Heart right ventricle (tissue), 2 donors: ENCODE measurements around the gene AGA.

DNA sequence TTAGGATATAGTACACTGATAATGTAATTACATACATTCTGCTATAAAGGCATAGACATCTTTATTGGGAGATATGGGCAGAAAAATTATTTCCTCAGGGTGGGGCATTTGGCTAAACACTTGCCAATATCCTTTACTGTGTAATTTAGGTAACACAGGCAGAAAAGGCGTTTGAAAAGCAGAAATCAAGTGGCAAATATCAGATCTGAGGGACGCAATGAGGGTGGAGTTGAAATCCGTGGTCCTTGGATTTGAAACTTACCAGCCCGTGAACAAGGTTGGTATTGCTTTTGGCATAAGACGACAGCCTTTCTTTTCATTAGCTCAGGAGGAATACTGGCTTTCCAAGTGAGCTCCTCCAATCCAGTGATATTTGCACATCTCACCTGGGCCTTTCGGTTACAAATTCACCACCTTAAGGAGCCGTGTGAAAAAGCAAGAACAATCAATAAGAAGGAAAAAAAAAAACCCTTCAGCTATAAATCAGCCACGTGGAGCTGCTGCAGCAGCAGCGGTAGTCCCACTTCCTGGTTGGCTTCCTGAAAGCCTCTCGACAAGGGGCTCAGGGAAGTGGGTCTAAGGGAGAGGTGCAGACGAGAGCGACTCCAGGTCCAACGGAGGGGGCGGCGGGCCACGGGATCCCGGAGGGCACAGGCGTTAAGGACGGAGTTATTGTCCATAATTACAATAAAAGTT is 763 bp upstream of the GALNT7 start:
- PRO-cap, 2 experiments, result no peak in any of the 2 experiments

DNA sequence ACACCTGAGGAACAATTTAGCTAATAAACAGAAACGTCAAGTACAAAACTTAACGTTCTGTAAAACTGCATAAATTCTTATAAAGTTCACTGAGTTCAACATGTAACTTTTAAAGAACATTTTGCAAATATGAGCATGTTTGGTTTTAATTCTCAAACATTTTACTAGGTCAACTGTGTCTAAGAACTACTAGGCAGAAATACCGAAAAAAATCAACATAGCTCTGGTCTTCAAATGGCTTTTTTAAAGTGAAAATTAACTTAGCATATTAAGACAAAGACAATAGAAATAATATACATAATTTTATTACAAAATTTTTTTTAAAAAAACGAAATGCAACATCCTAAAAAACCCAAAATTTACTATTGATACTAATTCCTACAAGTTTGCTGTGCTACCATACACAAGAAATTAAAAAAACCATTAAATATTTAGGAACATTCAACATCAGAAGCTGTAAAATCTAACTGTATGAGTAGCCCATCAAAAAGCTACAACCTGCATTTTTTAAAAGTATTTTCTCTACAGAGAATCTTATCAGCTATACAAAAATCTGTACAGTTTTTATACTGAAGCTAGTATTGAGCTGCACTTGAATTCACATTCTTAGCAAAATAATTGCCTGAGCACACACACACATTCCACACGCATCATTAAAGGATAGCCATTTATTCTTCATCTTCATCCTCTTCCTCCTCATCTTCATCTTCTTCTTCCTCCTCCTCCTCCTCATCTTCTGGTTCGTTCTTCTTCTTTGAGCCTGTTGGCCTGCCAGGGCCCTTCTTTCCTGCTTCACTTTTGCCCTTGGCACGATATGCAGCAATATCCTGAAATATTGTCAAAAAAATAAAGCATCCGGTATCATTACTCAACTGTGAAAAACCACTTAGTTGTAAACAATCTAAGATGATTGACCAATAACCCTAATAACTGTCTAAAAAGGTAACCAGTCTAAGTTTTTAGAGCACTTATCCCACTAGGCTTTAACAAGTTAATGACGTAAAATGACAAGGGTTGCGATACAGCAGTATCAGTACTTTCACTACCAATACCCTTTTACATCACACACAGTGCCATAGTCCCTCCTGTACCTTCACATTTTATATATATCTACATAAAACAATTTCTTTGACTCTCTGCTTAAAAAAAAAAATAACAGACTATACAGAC is 2.4 kb downstream of the HMGB2 start:
- PRO-cap, 2 experiments, result no peak in any of the 2 experiments

DNA sequence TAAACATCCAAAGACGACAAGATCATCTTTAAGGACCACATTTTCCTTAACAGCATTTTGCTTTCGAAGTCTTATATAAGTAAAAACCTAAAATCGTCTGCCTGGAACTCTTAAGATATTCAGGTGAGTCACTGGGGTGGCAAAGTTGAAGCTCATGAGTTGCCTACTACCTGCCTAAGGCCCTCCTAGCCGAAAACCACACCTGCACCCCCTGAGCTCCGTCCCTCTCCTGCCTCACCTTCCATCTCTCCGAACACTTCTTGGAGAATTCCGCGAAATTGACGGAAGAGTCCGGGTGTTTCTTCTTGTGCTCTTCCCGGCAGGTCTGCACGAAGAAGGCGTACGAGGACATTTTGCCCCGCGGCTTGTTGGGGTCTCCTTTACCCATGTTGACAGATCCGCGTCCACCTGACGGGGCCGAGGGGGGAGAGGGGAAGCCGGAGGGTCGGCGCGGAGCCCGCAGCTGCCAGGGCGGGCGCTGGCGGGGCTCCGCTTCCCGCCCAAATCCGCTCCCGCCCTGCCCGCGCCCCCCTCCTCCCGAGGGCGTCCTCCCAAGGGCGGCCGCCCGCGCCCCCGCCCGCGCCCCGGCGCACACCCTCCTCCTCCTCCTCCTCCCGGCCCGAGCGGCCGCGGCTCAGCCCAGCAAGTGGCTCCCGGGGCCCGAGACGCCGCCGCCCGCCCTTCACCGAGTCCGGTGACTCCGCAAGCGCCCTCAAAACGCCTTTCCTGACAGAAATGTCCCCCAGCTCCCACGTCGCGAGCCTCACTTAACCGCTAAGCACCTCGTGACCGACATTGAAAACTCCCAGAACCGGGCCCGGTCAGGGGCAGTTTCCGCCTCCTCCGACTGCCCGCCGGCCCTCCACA is 663 bp downstream of the HMGB2 start:
- PRO-cap, 2 experiments, result peak in 2 of 2 experiments; most common plus-strand start position 609 of the sequence (in 1); most common minus-strand start position 507 of the sequence (in 2)

DNA sequence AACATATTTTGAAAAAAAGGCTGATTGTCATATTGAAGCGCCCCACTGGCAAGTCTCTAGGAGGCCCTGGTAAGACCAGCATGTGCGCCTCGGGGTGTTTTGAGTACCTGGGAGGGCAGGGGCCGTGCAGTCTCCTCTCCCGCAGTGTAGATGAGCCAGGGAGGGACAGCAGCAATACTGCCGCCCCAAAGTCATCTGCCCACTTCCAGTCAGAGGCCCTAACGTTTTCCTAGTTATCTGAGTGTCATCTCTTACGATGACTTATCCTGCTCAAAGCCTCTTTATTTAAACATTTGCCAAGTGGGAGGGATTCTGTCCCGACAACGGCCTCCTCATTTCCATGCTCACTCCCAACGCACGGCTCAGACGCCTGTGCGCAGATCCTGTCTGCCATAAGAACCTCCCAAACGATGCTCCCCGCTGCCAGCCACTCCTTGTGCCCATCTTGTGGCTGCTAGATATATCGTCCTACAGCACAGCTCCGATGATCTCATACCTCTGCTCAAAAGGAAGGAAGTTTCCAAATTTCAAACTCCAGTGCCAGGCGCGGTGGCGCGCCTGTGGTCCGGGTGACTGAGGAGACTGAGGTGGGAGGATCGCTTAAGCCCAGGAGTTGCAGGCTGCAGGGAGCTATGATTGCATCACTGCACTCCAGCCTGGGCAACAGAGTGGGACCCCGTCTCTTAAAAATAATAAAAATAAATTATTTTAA is 17.2 kb upstream of the SCRG1 start:
- PRO-cap, 2 experiments, result no peak in any of the 2 experiments

DNA sequence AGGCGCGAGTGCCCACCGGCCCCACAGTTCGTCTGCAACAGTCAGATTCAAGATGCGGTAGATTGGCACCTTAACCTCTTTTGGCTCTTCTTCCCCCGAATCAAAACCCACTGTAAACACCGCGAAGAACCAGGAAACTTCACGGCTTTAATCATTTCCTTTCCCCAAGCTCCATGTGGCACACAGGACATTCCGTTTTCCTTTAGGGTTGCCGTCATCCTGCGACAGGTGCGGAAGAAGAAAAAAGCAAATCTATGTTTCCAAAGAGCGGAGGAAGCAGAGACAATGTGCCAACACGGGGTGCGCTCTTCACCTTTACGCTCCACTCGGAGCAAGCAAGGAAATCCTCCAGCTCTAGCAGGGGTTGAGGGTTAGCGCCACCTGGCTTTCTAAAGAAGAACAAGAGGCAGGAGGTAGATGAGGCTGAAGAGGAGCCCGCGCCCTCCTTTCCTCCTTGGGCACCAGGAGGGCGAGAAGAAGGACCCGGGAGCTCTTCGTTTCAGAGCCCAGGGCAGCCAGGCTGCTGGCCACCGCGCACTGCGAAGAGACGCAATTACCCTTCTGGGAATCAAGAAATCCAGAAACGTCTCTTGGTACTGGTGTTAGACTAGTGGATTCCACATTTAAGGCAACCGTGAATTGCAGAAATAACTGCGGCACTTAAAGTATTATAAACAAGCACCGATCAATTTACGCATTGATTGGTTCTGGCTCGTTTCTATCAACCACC is 35.7 kb downstream of the HAND2 start:
- PRO-cap, 2 experiments, result peak in 1 of 2 experiments; most common minus-strand start position 328 of the sequence (in 1)

DNA sequence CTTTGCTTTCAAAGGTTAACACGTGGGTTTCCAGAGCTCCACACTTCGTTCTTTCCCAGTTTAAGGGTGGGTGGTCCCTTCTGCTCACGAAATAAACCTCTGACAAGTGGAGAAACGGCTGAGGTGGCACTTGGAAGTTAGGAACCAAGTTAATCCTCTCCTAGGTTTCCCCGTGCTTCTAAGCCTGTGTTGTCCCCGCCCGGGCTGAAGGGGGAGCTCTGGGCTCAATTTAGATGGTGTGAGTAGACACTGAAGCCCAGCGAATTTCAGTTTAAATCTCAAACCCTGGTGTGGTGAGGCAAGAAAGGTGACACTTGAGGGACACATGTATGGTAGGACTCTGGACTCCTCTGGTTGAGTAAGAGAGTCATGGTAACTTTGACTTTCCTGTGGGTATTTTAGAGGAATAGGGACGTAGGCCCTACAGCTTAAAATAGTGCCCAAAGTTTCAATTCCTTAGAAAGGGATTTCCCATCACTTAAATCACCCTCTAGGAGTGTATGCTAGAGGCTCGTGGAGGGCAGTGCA is 24.1 kb downstream of the HAND2 start:
- PRO-cap, 2 experiments, result no peak in any of the 2 experiments

DNA sequence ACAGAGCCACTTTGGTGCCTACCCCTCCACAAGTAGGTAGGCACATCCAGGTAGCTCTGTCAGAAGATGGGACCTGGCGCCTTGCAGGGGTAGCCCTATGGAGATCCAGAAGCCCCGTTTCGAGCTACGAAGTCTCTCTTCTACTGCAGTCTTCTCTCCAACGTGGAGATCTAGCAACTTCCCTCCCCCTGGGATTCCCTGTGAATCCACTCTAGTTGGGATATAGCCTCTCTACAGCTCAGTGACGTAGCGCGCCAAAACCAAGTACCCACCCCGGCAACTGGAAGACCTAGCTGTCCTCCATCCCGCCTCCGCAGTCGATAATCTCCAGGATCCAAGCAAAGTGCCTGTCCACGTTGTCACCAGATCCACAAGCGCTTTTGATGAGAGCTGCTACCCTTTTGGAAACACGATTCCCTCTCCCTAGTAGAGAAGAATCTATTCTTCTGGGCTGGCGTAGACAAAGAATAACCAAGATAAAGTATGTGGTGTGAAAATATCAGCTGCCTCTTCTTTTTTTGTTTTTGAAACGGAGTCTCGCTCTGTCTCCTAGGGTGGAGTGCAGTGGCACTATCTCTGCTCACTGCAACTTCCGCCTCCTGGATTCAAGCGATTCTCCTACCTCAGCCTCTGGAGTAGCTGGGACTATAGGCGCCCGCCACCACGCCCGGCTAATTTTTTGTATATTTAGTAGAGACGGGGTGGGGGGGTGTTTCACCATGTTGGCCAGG is 19.4 kb downstream of the HAND2 start:
- PRO-cap, 2 experiments, result no peak in any of the 2 experiments

DNA sequence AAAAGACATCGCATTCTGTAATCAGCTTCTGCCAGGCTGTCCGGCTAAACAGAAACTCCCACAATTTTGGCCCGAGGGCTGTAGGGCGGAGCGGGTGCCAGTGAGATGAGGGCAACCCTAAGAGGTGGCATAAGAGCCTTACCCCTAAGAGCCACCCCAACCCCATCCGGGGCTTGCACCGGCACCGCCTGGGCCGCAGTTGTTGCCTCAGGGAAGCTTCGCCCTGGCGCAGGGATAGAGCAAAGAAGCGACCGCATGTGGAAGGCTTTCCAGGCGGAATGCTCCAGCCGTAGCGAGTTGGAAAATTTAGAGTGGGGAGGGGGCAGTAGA is 8.3 kb downstream of the HAND2 start:
- PRO-cap, 2 experiments, result peak in 1 of 2 experiments; most common minus-strand start position 280 of the sequence (in 1)

DNA sequence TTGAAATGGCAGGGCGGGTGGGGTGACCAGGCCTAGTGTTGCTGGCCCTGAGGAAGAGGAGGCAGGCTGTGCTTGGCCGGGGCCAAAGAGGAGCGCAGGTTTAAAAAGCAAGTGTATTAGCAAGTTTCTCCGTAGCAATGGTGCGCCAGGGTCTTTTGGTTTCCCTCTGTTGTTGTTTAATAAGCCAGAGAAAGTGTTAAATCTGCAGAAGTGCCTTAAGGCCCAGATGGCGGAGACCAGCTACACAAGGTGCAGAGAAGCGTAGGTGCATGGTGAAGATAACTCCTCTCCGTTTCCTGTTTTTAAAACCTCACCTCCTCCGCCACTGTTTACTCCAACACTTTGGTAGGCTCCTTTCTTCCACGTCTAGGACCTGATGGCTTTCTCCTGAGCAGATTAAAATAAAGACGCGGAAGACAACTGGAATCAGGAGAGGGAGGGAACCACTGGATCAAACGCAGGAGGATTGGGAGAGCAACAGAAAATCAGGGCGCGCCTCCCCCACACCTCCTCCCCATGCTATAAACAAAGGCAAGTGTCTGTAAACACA is 5.3 kb downstream of the HAND2 start:
- PRO-cap, 2 experiments, result no peak in any of the 2 experiments

- PRO-cap, 2 experiments, result peak in 2 of 2 experiments; most common plus-strand start chr4:173529116 (in 2); most common minus-strand start chr4:173528971 (in 2)
These were observed 861 bp downstream of the HAND2 start for GRCh38 chr4:173528834-173529901.

GRCh38 chr4:173543223-173543753 is 13.3 kb upstream of the HAND2 start:
- PRO-cap, 2 experiments, result no peak in any of the 2 experiments

DNA sequence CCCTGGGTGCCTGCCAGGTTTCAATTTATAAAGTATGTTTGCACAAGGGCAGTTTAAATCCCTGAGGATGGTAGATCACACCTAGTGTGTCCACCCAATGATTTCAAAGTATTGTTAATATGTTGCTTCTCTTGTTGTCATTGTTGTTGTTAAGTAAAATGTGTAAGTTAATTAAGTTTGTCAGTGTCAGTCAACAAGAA is 25.6 kb downstream of the HPGD start:
- PRO-cap, 2 experiments, result no peak in any of the 2 experiments

GRCh38 chr4:174523004-174523206 is 617 bp upstream of the HPGD start:
- PRO-cap, 2 experiments, result no peak in any of the 2 experiments

- PRO-cap, 2 experiments, result no peak in any of the 2 experiments
These were observed 66.5 kb upstream of the WDR17 start for GRCh38 chr4:175998851-175999749.

DNA sequence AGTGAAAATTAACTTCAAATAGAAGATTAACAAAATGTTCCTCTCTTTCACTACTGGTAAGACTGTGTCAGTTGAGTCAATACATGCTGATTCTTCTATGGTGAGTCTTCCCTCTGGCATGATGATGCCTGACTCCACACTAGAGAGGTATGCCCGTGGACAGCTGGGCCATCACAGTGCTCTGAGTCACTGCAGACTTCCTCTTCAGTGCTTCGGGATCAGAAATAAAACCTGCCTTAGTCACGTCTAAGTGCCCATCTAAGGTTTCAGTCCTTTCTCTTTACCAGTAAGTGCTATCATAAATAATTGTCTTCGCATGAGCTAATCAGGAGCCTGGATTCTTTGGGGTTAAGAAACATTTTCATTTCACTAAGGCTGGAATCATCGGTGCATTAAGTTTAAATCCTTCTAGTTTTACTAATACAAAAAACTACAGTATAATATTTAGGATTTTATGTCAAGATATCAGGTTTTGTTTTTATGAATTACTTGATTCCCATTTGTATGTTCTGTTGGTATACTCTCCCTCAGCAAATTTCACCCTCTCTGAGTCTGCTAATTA is 1.7 kb upstream of the ASB5 start:
- PRO-cap, 2 experiments, result no peak in any of the 2 experiments

DNA sequence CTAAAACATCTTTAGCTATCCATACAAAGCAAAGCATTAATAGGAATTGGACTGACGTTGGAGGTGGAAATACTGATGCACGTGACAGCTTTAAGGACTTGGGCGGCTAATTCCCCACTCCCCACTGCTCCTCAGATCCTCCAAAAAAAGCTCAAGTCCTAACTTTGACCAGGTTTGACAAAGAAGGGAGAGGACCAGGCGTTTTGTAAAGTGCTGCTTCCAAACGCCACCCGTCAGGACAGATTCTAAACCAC is 490 bp upstream of the SPCS3 start:
- PRO-cap, 2 experiments, result no peak in any of the 2 experiments

DNA sequence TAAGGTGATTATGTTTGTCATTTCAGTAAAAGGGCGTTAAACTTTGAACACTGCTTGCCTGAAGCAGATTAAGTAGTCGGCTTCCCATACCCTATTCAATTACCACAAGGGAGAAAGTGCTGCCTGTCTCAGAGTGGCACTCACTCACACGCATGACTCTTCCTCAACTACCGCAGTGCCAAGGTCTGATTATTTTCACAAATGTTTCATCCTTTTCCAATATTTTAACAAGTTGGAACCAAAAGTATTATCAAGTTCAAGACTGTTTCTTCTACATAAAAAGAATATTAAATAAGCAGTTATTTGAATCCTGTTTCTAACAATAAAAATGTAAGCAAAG is 10.9 kb downstream of the VEGFC start:
- PRO-cap, 2 experiments, result no peak in any of the 2 experiments

- PRO-cap, 2 experiments, result peak in 2 of 2 experiments; most common plus-strand start chr4:177442176 (in 1); most common minus-strand start chr4:177442082 (in 2)
These were observed at the start of gene AGA for GRCh38 chr4:177441782-177442649. Gene AGA (minus strand): TSS chr4:177442437.

DNA sequence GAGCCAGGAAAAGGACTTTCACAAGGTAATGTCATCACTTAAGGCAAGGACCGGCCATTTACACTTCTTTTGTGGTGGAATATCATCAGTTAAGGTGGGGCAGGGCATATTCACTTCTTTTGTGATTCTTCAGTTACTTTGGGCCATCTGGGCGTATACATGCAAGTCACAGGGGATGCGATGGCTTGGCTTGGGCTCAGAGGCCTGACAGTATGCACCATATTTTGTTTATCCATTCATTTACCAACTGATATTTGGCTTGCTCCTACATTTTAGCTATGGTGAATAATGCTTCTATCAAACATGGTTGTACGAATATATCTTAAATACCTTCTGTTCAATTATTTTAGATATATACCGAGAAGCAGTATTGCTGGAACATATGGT is 1728.1 kb upstream of the AGA start:
- PRO-cap, 2 experiments, result no peak in any of the 2 experiments

DNA sequence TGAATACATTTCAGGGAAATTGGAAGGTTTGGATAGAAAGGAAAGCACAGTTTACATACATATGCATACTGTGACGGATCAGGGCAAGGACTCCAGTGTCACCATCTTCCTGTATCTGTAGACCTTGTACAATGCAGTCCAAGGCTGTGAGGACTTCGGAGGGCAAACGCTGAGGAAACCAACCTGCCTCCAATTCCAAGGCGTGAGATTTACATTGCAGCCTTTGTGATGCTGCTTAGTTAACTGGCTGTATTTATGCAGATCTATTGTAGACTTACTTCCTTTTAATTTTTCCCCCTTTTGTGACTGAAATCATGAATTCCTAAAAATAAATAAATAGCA is 2185.7 kb upstream of the TENM3 start:
- PRO-cap, 2 experiments, result no peak in any of the 2 experiments